ENCODE measurements around the gene TMEM44.

GRCh38 chr3:192869360-192869824, 48.3 kb downstream of the MB21D2 start:
- PRO-cap = no peak

DNA sequence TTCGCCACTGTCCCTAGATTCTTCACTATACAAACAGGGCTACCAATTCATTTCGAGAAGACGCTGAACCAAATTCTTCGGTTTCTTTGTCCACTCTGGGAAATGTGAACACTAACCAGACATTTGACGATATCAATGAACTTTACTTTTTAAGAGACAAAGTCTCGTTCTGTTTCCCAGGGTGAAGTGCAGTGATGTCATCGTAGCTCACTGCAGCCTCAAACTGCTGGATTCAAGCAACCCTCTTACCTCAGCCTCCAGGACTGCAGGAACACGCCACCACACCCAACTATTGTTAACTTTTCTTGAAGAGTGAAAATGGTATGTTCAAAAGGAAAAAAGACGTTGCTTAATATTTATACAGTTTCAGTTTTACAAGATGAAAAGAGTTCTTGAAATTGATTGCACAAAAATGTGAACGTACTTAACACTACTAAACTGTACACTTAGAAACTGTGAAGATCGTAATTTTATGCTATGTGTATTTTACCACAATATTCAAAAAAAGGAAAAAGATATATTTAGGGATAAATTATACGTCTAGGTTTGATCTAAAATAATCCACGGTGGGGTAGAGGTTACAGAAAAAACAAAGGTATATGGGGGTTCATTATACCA, 30.5 kb downstream of the MB21D2 start:
- PRO-cap = unidirectional peak, plus-strand start at position 253 of the sequence

GRCh38 chr3:192892879-192893439, 24.7 kb downstream of the MB21D2 start:
- PRO-cap = no peak

- PRO-cap = no peak
Measured at GRCh38 chr3:193552707-193552846, 2.1 kb downstream of the ATP13A4 start.

DNA sequence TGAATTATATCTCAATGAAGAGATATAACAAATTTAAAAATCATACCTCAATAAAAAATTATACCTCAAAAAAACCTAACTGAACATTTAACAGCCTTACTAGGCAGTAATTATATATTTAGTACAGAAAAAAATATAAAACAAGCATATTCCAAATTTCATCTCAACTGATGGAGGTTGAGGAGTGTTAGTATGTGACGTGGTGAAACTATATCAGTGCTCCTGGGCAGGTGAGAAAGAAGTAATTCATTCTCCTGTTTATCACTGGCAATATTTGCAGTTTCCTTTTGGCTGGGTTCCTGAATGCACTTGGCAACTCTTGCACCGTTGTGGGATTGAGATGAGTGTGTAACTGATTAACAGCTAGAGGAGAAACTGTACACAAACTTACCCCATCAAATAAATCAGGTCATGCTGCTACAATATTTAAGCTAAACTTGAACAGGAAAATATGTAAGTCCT, 2.1 kb upstream of the ATP13A4 start:
- PRO-cap = no peak

DNA sequence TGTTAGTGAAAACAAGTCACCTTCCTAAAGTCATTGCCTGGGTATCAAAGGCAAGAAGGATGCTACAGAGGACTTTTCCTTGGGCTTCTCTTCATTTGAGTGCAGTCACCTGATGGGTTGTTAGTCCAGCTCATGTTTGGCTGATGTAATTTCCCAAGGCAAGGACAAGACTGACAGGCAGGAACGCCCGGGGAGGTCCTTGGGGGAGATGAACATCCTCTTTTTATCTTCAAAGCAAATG, 201.1 kb downstream of the OPA1 start:
- PRO-cap = no peak

- PRO-cap = bidirectional peak, plus-strand start at chr3:194034979, minus-strand start at chr3:194034732
Measured at GRCh38 chr3:194034287-194035273, 101.4 kb upstream of the HES1 start.

DNA sequence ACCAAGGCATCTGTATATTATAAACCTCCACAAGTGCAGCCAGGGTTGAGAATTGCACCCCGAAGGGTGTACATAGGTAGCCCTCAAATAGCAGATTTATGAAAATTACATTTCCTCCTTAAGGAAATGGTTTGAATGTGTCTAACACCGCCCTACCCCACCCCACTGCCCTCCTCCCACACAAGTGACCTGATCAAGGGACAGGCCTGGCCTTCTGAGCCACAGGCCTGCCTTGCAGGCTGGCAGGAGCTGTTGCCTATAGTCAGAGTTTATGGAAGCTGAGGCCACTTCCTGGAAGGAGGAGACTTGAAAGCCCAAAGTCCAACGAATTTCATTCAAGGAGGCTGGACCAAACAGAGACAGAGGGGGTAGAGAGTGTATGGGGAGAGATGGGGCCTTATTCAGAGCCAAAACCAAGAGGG, 100.6 kb upstream of the HES1 start:
- PRO-cap = no peak

DNA sequence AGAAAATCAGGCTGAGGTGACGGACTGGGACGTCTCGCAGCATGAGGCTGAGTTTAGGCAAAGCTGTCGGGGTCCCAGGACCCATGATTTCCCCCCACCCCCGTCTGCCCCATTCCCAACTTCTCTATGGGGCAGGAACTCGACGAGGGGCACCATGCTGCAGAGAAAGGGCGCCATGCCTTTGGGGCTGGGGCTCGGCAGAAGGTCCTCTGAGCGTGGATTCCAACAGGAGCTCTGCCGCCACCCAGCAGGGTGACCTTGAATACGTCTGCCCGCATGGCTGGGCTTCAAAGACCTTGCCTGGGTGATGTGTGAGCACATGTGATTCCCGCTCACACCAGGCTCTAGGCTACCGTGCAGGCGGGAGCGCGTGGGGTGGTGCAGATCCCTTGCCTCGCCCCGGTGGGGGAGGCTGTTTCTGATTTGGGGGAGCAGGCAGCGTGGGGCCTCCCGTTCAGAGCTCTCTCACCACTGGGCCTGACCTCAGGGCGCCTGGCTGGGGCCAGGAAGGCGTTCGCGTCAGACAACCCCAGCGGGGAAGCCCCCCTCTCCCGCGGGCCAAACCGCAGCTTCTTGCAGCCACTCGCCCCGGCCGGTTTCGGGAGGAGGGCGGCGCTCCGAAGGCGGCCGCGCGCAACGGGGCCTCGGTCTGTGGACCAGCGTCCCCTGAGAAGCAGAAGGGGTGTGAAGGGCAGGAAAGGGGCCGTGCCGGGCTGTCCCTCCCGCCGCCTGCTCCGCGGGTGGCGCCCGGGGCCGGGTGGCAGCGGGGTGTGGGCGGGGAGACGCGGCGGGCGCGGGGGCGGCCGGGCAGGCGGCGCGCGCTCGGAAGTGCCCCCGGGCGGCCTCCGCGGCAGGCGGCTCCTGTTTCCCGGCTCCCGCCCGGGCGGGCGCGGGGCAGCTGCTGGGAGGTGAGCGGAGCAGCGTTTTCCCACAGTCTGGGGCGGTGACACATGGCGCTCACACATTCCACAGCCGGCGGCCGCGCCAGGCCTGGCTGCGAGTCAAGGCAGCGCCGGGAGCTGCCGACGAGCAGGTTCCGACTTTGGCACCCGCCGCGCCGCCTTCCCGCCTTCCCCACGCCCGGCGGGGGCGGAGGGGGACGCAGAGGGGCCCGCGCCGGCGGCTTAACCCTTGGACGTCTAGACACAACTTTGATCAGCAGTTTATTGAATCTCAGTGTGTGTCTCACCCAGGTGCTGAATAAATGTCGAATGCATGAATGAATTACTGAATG, 65.2 kb upstream of the HES1 start:
- PRO-cap = bidirectional peak, plus-strand start at position 676 of the sequence, minus-strand start at position 473 of the sequence; bidirectional peak, plus-strand start at position 871 of the sequence, minus-strand start at position 888 of the sequence; bidirectional peak, plus-strand start at position 1,017 of the sequence, minus-strand start at position 992 of the sequence

DNA sequence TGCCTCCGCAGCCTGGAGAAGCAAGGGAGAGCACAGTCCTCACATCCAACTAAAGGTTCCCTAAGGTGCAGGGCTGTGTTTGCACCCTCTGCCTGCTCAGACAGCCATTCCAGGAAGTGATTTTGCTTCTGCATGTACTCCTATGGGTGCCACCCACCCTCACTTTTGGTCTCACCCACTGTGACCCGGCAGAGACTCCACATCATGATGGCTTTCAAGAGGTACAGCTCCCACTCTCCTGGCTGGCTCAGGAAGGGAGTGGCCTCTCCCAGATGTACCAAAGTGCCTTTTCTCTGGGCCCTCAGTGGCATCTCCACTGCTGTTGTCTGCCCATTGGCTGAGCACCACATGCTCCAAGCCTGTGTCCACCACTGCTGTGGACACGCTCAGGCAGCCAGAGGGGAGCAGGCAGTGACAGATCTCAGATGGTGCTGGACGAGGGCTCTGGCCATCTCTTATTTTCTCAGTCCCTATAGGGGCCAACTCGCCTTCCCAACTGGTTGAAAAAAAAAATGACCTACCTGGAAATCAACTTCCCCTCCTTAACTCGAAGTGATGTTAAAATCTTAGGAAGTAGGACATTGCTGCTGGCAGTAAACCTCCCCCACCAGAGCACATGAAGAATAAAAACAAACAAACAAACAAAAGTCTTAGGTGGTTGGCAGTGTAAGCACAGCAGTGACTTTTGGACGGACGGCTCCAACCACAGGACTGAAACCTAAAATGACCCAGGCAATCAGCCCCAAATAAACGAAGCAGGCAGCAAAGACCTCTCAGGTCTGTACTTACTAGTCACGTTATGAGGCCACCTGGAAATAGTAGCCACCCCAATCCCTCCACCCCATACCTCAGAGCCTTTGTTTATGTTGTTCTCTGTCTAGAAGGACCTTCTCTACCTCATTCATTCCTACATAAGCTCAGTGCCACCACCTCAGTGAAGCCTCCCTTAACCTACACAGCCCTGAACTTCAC, 33.8 kb upstream of the HES1 start:
- PRO-cap = no peak

GRCh38 chr3:194270597-194271729, 80.2 kb downstream of the CPN2 start:
- PRO-cap = bidirectional peak, plus-strand start at chr3:194270804, minus-strand start at chr3:194270742

DNA sequence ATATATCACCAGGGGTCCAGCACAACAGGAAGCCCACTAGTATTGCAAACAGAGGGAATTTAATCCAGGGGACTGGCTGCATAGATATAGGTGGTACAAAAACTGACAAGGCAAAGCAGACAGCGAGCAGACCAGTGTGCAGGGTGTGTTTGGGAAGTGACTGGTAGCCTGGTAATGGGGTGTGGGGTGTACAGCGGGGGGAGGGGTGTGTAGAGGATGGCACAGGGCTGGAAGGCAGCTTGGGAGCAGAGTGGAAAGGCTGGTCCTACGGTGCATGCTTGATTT, 29.5 kb downstream of the CPN2 start:
- PRO-cap = no peak

DNA sequence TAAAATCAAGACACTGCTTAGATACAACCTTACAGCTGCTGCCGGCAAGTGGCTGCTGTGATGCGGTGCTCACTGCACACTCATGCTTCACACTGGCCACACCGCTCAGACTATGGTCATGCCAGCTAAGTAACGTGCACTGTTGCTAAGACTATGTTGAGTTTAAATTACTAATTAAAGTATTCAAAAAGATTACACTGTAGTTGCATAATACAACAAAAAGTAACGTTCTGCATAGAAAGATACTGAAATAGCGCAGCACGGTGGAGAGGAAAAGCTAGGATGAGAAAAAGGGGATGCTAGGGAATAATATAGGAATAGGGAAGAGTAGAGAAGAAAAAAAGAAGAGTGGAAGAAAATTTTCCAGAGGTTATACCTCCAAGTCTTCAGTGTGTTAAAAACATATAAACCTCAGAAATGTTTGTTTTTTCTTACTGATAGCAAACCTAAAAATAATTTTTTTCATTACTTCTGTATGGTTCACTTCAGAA, 12.0 kb downstream of the ATP13A3 start:
- PRO-cap = no peak

GRCh38 chr3:194485306-194485762, 1.5 kb downstream of the ATP13A3 start:
- PRO-cap = bidirectional peak, plus-strand start at chr3:194485832, minus-strand start at chr3:194485713

GRCh38 chr3:194571378-194572093, 61.7 kb downstream of the TMEM44 start:
- PRO-cap = unidirectional peak, plus-strand start at chr3:194571944

DNA sequence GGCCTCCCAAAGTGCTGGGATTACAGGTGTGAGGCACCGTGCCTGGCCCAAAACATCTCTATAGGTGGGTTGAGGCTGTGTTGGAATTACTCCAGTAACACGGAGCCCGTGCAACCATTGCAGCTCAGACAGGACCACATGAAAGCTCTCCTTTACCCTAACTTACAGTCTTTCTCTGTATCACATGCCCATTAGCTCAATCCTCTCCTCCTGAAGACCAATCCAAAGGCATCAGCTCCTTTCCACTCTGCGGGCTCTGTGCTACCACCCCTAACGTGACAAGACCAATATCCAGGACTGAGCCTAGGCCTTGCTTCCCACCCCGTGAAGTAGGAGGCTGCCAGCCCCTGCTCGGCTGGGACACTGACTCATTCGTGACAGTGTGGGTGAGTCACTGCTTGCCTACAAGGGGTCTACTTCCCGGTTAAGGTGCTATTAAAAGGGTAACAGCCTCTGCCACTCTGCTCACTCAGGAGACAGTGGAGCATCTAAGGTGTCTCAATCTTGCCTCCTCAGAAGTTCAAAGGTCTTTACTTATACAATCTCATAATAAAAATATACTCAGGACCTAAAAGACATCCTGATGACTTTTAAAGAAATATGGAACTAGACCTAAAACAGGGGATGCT, 55.2 kb downstream of the TMEM44 start:
- PRO-cap = no peak

DNA sequence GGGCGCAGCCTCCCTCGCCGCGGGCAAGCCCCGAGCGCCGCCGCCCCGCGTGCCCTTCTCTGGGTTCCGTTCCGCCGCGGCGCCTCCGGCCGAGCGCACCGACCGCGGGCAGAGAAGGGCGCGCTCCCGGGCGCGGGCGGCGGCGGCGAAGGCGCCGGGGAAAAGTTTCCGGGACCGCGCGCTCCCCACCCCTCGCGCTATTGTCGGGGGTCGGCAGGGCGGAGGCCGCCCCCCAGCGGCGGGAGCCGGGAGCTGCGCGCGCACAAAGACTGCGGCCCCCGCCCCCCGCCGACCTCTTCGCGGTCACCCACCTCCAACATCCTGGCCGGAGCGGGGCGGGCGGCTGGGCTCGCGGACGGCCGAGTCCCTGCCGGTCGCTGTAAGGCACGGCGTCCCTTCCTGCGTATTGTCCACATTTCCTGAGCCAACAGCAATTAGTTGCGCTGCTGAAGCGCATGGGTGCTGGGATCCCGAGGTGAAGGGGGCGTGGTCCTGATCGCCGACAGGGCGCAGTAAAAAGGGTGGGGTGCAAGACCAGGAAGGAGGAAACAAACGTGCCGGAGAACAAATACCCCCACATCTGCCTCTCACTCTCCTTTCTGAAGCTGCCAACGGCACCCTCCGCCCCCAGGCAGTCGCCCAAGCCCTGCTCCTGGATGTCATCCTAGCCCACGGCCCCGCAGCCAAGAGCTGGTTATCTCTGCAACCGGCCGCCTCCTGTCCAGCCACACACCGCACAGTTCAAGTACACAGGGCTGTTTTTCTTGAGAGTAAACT, at the start of gene TMEM44:
Gene TMEM44 (minus strand): TSS at position 168 of the 777 bp plus-strand sequence.
- PRO-cap = bidirectional peak, plus-strand start at position 597 of the sequence, minus-strand start at position 196 of the sequence

GRCh38 chr3:194661268-194661718, 10.7 kb downstream of the LSG1 start:
- PRO-cap = no peak

DNA sequence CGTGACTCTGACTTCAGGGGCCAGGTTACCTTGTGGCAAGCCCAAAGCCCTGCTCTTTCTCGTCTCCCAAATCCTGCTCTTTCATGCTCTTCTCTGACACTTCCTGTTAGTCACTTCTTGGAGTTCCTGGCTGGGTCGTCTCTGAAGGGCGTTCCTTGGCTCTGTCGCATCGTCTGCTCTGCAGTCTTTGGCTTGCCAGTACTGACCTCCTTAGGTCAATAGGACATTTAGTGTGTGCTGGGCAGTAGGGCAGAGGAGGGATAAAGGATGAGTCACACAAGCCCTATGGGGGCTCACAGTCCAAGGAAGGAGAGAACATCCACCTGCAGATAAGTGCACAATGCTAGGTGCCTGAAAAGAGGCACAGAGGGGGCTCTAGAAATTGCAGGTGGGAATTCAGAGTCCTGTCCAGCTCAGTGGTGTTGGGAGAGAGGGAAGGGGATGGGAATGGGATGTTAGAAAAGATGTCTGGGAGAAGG, 87.6 kb downstream of the FAM43A start:
- PRO-cap = no peak

DNA sequence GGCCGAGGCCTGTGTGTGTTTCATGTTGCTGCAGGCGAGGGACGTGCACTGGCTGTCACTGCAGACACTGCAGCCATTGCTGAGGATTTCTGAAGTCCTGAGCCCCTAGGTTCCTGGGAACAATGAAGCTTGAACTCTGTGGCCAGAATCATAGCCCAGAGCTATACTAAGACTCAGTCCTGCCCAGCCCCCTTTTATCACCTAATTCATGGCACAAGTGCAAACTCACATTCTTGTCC, 184.9 kb downstream of the FAM43A start:
- PRO-cap = no peak